ENCODE measurements around the genes ETV5 and FETUB.

DNA sequence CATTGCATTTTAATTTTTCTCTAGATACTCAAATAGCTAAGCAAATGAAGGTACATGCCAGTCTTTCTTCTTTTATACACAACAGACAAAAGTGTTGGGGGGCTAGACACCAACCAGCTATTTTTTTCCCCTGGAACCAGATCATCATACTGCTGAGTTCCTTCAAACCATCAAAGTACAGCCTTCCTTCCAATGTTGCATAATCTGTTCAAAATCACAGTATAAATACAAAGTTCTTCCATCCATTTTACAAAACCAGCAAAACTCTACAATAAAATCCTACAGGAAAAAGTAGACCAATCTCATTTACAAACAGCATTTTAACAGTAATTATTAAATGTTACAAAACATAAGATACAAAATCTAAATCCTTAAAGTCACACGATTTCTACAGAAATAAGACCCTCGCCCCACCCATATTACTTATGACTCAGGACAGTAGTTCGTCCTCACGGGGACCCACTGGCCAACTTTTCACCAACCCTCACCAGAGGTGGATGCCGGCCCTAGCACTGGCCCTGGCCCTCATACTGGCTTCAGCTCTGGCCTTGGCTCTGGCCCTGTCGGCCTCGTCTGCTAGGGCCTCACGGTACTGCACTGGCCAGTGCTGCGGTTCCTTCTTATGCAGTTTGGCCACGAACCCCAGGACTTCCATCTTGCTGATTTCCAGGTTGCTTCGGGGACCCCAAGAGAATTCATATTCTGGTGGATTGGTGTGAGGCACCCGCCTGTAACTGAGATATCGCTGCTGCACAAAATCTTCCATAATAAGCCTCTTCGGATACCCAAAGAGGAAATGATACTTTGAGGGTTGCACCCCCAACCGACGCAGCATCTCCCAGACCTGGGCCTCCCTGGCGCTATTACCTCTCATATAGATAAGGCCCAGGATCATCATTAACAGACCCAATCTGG, 1.2 kb downstream of the MAGEF1 start:
- PRO-cap = no peak
- RAMPAGE, long total RNA = no peak

- PRO-cap = unidirectional peak, minus-strand start at chr3:184786791
- RAMPAGE, long total RNA = no peak
Observed at GRCh38 chr3:184786683-184786970, 25.3 kb upstream of the VPS8 start.

- PRO-cap = no peak
- RAMPAGE, long total RNA = no peak
Observed at GRCh38 chr3:184800268-184800859, 11.6 kb upstream of the VPS8 start.

GRCh38 chr3:185250598-185250986, 3.3 kb downstream of the EHHADH start:
- PRO-cap = no peak
- RAMPAGE, long total RNA = no peak

GRCh38 chr3:185324371-185324801, 38.5 kb upstream of the MAP3K13 start:
- PRO-cap = no peak
- RAMPAGE, long total RNA = no peak

DNA sequence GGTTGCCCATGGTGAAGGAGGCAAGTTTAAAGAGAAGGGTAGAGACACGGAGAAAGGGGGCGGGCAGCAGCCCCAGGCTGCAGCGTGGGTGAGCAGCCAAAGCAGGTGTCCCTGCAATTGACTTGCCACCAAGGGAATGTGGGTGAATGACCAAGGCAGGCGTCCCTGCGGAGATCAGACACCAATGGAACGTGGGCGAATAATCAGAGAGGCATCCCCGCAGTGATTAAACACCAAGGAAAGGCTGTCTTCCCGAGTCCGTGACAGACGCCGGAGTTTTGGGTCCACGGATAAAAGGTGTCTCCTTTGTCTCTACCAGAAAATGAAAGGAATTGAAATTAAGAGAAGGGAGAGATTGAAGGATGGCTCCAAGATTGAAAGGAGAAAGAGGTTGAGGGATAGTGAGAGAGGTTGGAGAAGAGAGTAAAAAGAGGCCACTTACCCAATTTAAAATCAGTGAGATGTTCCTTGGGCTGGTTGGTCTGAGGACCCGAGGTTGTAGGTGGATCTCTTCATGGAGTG, 16.1 kb downstream of the MAP3K13 start:
- PRO-cap = no peak
- RAMPAGE, long total RNA = no peak

GRCh38 chr3:185634149-185634880, 48.2 kb downstream of the SENP2 start:
- PRO-cap = no peak
- RAMPAGE, long total RNA = no peak

- PRO-cap = no peak
- RAMPAGE, long total RNA = start-site peak on the minus strand at chr3:185658067-185658725, 24 reads
Observed at GRCh38 chr3:185658253-185659299, 72.5 kb downstream of the SENP2 start.

DNA sequence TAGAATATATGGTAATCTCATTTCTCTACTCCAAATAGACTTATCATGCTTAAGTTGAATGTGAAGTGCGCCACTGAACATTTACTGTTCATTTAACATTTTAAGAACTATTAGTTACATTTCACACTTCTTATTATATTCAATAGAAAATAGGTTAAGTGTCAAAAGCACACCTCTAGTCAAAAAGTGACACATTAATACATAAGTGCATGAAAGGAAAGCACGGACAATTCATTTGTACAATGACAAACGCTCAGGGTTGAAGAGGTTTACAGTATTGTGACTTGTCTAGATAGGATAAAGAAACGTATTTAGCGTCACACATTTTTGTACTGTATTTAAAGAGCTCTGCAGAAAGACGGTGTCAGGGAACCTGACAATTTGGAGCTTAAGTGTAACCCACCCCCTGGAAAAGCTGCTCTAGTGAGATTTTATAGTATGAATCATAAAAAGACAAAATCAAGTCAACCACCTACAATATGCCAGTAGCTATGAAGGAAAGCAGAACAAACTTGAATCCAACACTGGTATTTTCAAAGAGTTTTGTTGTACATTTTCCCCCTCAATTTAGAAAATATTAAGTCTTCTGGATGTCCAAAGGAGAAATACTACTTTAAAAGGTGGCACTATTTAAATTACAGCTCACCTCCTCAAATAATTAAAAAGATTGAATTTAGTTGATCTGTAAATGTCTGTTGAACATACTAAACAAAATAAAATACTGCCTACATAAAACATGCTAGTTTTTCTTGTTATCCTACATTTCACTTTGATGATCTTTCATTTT, 5.6 kb downstream of the TRA2B start:
- PRO-cap = no peak
- RAMPAGE, long total RNA = no peak

DNA sequence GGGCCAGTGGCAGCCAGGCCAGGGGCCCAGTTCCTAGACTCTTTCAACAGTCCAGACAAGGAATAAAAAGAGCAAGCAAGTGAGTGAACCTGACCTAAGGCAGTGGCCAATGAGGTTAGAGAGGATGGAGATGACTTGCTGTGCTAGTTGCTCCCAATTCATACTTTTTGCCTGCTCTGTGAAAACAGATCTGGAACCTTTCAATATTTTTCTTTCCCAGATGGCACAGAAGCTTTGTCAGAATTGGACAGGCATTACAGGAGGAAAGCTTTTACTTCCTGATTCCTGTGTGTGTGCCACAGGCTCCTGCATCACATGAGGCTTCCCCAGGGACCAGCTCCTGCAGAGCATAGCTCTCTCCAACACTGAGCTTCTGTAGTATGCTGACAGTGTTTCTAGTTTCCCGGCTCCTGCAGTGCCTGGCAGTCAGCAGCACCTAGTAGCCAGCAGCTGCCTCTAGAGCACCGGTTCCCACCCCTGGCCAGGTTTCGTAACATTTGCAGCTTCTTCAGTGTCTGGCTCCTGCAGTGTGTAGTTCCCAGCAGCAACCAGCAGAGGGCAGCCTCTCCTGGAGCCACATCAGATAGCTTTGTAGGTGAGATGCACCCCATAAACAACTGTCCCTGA, 5.4 kb upstream of the TRA2B start:
- PRO-cap = no peak
- RAMPAGE, long total RNA = no peak

- PRO-cap = bidirectional peak, plus-strand start at chr3:186109458, minus-strand start at chr3:186109089
- RAMPAGE, long total RNA = start-site peak on the minus strand at chr3:186108989-186109006, 21 reads
Observed at GRCh38 chr3:186108257-186109330, at the start of gene ETV5. Gene ETV5, minus strand, starts transcription at chr3:186109089.

GRCh38 chr3:186236550-186236985, 125.5 kb downstream of the DGKG start:
- PRO-cap = no peak
- RAMPAGE, long total RNA = no peak

- PRO-cap = no peak
- RAMPAGE, long total RNA = no peak
Observed at GRCh38 chr3:186362861-186363422, 908 bp upstream of the DGKG start.

DNA sequence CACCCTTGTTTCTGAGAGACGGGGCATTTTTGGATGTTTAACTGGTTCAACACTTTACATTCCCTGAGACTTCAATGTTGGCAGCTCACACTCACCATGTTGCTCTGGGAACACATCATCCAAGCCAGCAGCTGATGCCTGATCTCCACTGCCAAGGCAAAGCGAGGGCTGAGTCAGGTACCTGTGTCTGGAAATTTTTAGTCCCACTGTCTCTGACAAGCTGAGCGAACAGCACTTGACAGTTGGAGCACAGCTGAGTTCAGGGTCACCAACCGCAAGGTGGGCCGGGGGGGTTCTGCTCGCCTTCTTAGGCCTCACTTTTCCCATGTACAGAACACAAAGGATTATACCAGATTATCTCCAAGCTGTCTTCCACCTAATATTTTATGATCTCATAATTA, 3.6 kb upstream of the DGKG start:
- PRO-cap = no peak
- RAMPAGE, long total RNA = no peak

DNA sequence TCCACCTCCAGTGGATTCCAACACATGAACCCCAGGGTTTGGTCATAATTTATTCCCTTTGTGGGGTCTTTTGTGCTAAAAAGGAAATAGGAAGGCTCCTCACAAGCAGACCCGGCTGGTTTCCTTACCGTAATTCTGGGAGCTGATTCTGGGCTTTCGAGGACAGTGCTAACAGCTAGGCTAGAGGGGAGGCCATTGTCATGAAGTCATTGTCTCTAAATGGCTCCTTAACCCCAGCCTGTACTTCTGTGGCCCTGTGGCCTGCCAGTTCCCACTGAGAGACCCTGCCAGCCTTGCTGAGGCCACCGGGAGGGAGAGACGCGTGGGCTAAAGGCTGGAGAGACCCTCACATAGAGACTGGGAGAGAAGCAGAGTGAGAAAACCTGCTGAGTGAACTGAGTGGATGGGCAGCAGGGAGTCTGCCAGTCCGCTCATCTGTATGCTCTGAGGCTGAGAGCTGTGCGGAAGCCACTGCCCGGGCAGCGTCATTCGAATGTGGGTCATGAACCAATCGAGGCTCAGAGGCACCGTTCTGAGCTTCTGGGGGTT, 21.1 kb upstream of the DGKG start:
- PRO-cap = bidirectional peak, plus-strand start at position 488 of the sequence, minus-strand start at position 437 of the sequence
- RAMPAGE, long total RNA = no peak

- PRO-cap = no peak
- RAMPAGE, long total RNA = no peak
Observed at GRCh38 chr3:186521442-186522062, 22.6 kb downstream of the CRYGS start.

- PRO-cap = no peak
- RAMPAGE, long total RNA = no peak
Observed at GRCh38 chr3:186615415-186615988, 2.6 kb downstream of the AHSG start.

GRCh38 chr3:186640237-186641069, at the start of gene FETUB:
Gene FETUB, plus strand, starts transcription at chr3:186640399.
- PRO-cap = no peak
- RAMPAGE, long total RNA = start-site peak on the plus strand at chr3:186640337-186640657, 5 reads

DNA sequence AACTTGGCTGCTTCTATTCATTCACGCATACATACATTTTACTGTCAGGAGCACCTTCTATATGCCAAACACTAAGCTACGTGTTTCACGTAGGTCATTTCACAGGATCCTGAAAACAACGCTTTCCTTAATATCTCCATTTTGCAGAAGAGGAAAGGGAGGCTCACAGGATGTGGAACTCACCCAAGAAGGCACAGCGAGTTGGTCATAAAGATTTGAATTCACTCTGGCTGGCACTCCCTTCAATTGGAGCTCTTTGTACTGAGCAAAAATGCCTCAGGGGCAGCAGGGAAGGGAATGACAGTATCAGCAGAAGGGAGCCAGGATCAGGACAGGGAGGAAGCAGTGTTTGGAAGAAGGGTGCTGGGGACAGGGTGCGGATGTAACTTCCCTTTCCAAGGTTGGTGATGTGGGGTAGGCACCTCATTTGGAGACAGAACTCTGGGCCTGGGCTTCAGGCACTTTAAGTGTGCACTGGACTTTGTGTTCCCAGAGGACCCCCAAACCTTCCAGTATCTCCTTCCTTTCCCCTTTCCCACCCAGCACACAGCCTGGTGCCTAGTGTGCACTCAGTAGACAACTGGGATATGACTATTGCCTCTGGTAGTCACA, 1.1 kb upstream of the ST6GAL1 start:
- PRO-cap = no peak
- RAMPAGE, long total RNA = no peak

DNA sequence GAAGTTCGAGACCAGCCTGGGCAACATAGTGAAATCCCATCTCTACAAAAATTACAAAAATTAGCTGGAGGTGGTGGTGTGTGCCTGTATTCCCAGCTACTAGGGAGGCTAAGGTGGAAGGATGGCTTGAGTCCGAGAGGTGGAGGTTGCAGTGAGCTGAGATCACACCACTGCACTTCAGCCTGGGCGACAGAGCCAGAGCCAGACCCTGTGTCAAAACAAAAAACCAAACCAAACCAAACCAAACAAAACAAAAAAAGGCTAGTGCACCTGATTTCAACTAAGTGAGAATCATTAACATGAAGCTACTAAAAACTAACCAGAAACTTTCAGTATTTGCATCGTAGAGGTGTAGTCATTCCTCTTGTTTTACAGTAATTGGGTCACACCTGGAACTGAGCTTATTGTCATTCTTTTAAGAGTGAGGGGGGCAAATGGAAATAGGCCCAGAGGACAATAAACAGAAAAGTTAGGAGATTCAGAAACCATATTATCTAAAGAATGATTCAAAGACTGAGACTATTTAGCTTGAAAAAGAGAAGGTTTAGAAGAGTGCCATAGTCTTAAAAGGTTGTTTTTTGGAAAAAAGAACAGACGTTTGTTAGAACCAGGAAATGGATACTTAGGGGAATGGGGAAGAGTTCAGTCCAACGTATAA, 58.5 kb downstream of the ST6GAL1 start:
- PRO-cap = no peak
- RAMPAGE, long total RNA = no peak